Fibroblast of villous mesenchyme (primary cell): ENCODE measurements around the genes CHST13 and PRR23E.

- CAGE, long polyA plus RNA = no peak
These were observed 16.4 kb downstream of the ZXDC start for GRCh38 chr3:126459030-126459874.

- CAGE, long polyA plus RNA = no peak
These were observed 1.2 kb upstream of the ZXDC start for GRCh38 chr3:126476885-126477383.

DNA sequence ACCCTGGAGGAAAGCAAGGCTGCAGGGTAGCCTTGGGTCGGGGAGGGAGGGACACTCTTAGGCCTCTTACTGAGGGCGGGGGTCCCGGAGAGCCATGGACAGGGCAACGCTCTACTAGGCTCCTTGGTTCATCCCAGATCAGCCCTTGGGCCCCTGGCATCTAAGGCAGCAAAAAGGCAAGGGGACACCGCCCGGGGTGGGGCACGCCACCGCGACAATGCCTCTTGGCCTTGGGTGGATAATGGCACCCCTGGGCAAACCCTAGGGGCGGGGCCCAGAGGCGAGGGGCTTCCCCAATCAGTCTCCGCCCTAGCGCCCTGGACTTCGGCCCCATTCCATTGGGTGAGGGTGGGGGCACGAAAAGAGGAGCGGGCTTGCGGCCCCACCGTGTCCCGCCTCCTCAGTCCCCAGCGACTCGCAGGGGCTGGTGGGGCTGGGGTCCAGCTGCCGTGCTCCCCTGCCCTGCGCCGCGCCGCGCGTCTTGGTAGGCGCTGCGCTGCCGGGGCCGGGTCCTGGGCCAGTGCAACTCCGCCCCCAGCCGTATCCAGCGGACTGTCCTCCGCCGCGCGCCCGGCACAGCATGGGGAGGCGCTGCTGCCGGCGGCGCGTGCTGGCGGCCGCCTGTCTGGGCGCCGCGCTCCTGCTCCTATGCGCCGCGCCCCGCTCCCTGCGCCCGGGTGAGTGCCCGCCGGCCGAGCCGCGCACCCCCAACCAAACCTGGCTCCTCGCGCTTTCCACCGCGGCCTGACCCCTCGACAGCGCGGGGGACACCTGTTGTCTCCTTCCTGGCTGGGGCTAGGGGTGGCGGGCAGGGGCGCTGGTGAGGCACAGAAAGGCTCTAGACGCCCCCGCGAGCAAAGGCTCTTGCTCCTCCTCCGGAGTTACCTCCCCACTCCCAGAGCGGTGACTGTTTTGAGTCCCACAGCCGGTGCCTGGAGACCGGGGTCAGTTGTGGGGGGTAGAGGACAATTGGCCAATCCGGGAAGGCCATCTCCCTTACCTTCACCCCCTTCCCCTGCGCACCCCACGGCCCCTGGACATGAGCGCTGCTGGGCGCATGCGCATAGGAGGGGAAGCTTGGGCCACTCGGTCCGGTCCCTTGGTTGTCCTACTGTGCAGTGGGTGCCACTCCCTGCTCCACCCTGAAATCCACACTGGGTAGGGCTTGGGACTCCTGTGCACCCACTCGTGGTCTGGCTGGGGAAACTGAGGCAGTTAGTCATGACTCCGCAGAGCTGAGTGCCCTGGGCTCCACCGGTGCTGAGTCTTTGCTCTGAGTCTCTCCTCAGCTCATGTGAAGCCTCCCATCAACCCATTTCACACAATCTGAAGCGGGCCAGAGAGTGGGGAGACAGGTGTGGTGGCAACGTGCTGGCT, at the start of gene CHST13:
TSS of gene CHST13 (plus strand) at position 403 of the 1,377 bp plus-strand sequence.
- CAGE, long polyA plus RNA = no peak

DNA sequence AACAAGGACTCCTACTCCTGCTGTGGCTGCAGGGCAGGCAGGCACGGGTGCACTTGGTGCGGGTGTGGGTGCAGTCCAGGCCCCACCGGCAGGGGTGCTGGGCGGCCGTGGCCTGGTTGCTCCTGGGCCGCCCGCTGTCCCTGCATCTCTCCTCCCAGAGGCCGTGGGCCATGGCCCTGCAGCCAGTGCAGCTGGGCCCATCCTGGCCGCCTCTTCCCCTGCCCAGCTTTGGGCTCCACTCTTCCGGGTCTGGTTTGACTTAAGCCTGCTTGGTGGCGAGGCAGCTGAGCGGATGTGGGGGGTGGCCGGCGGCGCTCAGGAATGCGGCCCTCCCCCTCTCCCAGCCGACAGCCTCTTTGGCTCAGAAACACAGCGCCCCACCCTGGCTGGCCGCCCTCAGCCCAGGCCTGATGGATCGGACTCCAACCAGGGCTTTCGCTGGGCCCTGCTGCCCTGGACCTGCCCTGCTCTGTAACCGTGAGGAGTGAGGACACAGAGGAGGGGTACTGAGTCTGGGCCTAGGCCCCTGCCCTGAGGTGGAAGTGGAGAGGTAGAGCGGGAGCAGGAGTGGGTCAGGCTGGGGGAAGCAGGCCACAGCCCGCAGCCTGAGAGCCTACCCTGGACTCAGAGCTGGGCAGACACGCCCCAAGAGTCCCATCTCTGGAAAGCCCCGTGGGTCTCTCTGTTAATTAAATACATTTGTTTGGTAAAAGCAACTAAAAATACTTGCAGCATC, 19.3 kb downstream of the PLXNA1 start:
- CAGE, long polyA plus RNA = no peak

DNA sequence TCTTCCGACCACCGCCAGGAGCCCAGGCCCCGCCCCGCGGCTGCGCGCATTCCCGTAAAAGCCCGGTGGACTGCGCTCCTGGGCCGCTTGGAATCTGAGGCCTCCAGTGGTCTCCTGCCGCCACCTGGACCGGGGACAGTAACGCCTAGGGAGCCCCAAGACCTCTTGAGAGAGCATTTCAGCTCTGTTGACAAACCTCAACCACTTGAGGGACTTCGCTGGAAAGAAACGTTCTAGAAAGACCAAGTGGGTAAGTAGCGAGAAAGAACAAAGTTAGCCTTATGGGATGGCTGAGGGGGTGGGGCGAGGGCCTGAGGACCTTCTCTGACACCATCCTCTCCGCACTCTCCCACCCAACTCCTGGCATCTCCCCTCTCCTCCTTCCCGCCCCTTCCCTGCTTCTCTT, at the start of gene PRR23E:
TSS of gene PRR23E (plus strand) at position 106 of the 406 bp plus-strand sequence.
- CAGE, long polyA plus RNA = no peak

- CAGE, long polyA plus RNA = no peak
These were observed 63.8 kb downstream of the TPRA1 start for GRCh38 chr3:127526641-127527179.

DNA sequence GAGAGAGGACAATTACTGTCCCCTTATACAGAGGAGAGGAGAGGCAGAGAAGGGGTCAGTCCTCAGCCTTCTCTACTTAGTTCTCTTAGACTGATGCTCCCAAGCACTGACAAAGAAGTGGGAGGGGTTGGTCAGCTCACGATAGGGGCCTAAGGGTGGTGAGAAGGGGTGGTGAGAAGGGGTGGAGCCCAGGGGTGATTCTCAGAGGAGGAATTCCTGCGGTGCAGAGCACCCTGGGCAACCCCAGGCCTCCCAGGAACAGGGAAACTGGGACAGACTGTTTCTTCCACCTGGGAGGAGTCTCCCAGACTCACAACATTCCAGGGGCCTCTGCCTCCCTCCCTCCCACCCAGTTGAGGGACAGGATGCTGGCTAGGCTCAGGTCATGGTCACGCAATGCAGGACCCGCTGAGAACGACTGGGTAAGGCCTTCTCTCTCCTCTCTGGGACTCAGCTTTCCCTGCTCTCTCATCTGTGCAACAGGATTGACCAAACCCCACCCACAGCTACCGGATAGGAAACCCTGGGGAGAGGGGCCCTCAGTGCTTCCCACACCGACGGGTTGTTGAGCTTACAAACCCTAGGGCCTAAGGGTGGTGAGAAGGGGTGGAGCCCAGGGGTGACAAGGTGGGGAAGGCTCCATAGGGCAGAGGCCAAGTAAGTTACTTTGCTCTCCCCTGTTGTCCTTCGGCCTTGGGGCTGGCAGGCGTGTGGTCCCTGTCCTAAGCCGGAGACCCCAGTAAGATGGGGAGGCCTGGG, 1.5 kb downstream of the TPRA1 start:
- CAGE, long polyA plus RNA = no peak

- CAGE, long polyA plus RNA = no peak
These were observed 479 bp downstream of the MCM2 start for GRCh38 chr3:127598553-127599227.

- CAGE, long polyA plus RNA = no peak
These were observed 674 bp downstream of the PODXL2 start for GRCh38 chr3:127629487-127630231.

- CAGE, long polyA plus RNA = no peak
These were observed 24.4 kb downstream of the ABTB1 start for GRCh38 chr3:127696858-127697867.

GRCh38 chr3:127729533-127730311, 57.0 kb downstream of the ABTB1 start:
- CAGE, long polyA plus RNA = no peak

- CAGE, long polyA plus RNA = no peak
These were observed 70.9 kb downstream of the ABTB1 start for GRCh38 chr3:127743417-127744218.

DNA sequence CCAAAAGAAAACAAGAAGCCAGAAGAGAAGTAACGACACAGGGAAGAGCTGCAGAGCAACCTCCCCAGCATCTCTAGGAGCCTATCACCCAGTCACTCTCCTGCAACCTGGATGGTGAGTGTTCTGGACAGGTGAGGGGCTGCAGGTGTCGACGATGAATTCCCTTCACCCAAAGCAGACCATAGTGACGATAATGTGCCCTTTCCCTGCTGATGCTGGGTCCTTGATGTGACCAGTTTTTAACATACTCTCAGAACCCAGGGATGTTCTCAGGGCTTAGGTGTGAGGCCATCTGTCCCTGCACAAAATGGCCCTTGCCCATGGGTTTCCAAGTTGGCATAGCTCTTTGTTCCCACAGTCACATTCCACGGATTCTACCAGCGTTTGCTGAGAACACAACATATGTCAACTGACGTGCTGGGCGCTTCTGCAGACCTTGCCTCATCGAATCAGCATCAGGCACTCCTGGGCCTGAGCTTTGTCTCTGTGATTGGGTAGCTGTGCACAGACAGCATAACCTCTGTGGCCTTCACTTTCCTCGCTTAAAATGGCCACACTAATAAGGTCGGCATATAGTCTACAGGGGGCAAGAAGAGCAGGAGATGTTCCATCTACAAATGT, 69.1 kb downstream of the MGLL start:
- CAGE, long polyA plus RNA = no peak

GRCh38 chr3:127759408-127760026, 62.8 kb downstream of the MGLL start:
- CAGE, long polyA plus RNA = no peak

GRCh38 chr3:127799355-127799710, 23.0 kb downstream of the MGLL start:
- CAGE, long polyA plus RNA = no peak

- CAGE, long polyA plus RNA = no peak
These were observed 54.4 kb upstream of the SEC61A1 start for GRCh38 chr3:127997818-127998270.

DNA sequence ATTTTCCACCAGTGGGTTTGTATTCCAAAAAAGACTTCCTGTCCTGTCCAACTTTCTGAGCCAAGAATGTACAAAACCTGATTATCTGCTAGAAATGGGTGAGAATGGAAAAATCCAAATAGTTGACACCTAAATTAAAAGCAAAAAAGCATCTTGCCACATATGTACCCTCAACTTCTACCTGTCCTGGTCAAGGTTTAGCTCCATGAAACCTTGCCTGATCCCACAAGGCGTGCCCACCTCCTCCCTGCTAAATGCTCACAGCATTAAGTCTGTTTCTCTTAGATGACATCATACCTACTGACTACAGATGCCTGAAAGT, 1.0 kb upstream of the SEC61A1 start:
- CAGE, long polyA plus RNA = no peak

- CAGE, long polyA plus RNA = no peak
These were observed 11.6 kb downstream of the SEC61A1 start for GRCh38 chr3:128063707-128064448.

DNA sequence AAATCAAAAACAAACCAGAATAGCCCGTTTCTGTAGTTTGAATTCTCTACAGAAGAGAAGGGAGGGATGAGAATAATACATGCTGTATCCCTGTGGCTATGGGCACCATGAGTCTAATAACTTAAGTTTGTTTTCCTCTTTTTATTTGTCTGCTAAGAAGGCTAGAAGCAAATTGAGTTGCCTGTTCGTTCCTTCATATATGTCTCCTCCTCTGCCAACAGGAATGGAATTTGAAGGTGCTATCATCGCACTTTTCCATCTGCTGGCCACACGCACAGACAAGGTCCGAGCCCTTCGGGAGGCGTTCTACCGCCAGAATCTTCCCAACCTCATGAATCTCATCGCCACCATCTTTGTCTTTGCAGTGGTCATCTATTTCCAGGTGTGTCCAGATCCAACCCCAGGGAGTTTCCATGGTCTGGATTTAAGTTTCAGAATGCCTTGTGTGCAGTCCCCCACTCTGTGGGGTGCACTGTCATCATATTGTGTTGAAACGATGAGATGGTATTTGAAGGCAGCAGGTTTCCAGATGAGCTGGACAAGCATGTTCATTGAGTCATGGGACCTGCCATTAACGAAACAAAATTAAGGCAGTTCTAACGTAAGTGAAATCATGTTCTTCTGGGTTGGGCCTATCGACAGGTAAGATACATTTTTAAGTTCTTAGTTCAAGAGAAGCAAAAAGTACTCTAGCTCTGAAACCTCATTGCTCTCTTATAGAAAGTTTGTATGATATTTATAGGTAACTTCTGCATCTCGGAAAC, 12.6 kb downstream of the SEC61A1 start:
- CAGE, long polyA plus RNA = no peak

DNA sequence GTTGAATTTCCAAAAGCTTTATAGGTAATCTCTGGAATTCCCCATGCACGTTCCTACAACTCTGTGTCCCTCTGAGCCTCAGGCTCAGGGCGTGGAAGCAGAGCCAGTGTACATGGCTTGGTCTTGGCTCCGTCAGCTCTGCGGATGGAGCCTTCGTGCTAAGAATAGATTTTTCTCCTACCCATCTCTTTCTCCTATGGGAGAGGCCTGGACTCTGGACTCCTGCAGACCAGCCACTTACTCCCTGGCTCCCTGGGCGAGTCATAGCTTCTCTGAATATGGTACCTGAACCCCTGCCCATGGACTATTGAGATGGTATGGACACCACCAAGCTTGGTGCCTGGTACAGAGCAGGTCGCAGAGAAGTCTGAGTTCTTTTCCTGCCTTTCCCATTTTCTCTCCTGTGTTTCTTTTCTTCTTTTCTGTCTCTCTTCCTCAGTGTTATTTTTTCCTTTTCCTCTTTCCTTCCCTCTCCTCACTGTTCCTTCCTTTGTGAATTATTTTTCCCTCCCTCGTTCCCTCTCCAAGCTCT, 100.0 kb downstream of the EEFSEC start:
- CAGE, long polyA plus RNA = no peak